ENCODE results near the gene PIGH.

DNA sequence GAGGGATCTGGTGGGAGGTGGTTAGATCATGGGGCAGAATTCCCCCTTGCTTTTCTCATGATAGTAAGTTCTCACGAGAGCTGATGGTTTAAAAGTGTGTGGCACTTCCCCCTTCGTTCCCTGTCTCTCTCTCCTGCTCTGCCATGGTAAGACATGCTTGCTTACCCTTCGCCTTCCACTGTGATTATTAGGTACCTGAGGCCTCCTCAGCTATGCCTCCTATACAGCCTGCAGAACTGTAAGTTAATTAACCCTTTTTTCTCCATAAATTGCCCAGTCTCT lies 115.6 kb upstream of the FUT8 start:
- RRBS, 2 experiments, result no CpG with 5 or more reads among the region's 3 CpGs

GRCh38 chr14:65318461-65319079 lies 94.0 kb upstream of the FUT8 start:
- RRBS, 2 experiments, result no CpG with 5 or more reads among the region's 2 CpGs

- RRBS, 2 experiments, result no CpG with 5 or more reads among the region's 6 CpGs
These were observed 434.4 kb downstream of the FUT8 start for GRCh38 chr14:65846838-65847513.

DNA sequence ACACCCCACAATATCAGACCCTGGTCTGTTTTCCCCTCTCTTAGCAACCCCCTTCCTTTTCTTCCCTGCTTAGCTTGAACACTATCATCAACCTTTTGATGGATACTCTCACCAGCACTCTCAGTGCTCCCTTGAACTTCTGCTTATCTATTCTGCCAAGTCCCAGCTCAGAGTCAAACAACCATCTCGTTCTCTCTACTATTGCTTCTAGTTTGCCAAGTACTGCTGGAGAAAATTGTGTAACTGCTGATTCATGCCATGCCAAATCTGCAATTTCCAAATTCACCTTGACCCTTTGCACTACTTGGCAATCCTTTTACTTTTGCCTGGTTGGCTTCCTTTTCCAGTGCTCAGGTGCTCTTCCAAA lies 2.9 kb upstream of the CCDC196 start:
- RRBS, 2 experiments, result no CpG with 5 or more reads among the region's 1 CpG

GRCh38 chr14:67541414-67542568 lies 8.7 kb downstream of the PLEKHH1 start:
- RRBS, 2 experiments, result 95 to 97% methylated on average over 4 of the region's 24 CpGs

DNA sequence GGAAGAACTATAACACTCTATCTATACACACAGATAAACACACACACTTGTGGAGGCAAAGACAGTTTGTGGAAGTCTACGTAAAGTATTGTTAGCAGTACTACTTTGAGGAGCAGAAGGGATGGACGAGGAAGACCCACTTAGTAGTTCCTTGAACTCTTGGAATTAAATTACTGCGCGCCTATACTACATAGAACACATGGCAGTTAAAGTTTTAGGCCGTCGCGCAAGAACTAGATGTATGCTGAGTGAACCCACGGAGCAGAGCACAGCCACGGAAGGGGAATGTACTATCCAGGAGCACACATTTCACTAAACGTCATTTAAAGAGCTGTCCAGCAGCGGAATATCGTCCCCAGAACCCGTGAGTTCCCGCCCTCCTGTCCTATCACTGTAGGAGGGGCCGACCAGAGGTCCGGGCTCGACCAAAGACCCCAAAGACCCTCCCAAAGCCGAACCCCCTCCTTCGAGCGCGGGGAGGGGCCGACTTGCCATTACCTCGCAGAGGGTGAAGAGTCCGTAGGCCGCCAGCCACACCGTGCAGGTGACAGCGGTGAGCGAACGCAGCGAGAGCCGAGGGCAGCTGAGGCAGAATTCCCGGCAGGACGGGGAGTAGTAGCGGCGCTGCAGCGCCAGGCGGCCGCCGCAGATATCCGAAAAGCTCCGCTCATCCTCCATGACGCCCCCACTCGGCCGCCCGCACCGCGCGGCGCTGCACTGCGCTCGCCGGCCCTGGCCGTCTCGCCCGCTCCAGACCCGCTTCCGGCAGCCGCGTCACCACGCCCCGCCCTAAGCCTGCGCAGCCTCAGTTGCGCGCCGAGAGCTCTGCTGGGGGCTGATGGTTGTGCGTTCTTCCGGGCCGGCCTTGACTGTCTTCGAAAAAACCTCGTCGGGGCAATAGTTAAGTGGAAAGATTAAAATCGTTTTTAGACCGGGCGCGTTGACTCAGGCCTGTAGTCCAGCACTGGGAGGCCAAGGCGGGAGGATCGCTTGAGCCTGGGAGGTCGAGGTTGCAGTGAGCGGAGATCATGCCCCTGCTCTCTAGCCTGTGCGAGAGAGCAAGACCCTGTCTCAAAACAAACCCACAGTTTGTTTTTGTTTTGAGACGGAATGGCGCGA lies at the start of gene PIGH:
Gene PIGH (minus strand): TSS at position 743 of the 1,119 bp plus-strand sequence.
- RRBS, 2 experiments, result 3 to 4% methylated on average over 9 to 13 of the region's 83 CpGs

DNA sequence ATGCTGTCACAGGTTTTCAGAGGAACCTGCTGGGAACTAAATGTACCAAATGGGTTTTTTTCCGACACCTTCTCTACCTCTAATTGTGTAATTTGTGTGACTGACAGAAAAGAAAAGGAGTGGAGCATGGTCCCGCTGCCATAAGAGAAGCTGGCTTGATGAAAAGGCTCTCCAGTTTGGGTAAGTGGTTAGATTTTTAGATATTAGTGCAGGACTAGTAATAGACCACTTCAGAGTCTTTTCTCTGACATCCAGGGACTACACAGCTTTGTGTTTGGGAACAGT lies 1.0 kb downstream of the ARG2 start:
- RRBS, 2 experiments, result no CpG with 5 or more reads among the region's 2 CpGs

DNA sequence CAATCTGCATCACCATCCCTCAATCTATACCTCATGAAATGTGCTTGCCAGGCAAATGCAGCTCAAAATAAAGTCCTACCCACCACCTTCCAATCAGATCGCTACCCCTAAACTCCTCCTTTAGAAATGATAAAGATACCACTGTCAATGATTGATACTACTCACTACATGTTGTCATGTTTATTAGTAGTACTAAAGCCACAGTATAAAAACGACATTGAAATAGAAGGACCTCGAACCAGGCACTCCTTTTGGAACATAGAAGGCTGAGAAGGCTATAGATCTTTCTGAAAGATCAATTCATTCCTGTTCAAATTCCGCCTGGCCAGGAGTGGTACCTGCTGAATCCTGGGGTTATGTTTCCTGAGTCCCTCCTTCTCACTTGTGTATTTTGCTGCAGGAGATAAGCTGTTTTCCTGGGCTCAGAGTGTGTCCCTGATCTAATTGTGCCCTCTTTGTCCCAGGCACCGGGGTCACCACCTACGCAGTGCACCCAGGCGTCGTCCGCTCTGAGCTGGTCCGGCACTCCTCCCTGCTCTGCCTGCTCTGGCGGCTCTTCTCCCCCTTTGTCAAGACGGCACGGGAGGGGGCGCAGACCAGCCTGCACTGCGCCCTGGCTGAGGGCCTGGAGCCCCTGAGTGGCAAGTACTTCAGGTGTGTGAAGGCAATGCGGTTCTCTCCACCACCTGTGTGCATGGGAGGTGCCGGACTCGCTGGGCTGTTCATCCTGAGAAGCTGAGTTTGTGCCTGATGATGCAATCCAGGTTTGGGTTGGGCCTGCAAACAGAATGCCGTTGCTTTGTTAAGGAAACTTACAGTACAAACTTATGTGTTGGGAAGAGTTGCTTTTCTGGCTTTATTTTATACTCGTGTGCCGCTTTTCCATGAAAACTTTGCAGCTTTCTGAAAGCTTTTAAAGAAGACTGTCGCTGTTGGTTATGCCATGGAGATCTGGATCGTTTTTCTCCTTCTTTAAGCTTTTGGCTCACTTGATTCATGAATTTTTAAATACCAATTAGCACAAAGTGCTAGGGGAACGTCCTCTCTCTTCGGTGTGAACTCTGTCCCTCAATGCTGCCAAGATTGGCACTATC lies 27.4 kb downstream of the RDH12 start:
- RRBS, 2 experiments, result 96% methylated on average over 6 of the region's 25 CpGs

DNA sequence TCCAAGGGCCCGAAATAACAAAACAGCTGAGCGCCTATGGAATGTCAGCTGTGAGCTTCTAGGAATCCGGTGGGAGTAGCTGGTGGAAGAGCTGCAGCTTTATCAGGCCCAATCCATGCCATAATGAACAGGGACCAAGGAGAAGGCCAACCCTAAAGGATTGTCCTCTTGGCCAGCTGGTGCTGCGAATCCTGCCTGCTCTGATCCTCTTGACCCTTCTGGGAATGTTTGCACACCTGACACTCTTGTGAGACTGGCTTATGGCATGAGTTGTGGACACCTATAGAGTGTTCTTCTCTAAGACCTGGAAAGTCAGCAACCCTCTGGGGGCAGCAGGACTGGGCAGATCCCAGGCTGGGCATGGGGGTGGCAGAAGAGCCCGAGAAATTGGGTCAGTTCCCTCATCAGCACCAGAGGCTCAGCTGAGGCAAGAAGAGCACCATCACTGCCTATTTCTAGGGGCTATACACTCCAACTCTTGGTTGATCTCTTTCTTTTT lies 32.1 kb downstream of the RDH12 start:
- RRBS, 2 experiments, result no CpG with 5 or more reads among the region's 5 CpGs

DNA sequence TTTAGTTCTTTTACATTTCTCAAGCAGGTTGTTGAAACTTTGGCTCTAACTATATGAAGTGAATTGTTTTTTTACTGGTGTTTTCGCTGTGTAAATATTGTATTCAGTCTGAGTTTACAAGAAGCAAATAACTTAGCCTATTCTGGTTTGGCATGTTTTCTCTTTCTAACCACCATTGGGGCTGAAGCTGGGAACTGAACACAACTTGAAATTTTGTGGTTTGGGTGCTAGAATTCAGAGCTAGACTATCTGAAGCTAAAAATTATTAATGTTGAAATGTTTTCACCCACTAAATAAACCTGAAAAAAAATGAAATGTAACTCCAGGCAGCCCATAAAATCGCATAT lies 37.2 kb downstream of the RAD51B start:
- RRBS, 2 experiments, result no CpG with 5 or more reads among the region's 2 CpGs

DNA sequence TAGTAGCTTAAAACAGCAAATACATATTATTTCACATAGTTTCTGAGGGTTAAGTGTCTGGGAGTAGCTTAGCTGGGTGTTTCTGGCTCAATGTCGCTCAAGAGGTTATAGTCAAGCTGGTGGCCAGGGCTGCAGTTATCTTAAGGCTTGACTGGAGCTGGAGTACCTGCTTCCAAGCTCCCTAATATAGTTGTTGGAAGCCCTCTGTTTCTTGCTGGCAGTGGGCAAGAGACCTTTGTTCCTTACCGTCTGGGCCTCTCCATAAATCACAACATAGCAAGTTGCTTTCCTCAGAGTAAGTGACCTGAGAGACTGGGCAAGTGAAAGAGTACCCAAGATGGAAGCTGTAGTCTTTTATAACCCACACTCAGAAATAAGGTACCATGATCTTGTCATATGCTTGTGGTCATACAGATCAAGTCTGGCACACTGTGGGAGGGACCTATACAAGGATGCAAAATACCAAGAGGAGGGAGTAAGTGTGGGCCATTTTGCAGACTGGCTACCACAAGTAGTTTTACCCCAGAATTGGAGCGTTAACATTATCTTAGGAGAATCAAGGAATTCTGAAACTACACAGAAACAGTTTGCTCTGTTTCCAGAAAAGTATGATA lies 66.8 kb downstream of the RAD51B start:
- RRBS, 2 experiments, result no CpG with 5 or more reads among the region's 3 CpGs

DNA sequence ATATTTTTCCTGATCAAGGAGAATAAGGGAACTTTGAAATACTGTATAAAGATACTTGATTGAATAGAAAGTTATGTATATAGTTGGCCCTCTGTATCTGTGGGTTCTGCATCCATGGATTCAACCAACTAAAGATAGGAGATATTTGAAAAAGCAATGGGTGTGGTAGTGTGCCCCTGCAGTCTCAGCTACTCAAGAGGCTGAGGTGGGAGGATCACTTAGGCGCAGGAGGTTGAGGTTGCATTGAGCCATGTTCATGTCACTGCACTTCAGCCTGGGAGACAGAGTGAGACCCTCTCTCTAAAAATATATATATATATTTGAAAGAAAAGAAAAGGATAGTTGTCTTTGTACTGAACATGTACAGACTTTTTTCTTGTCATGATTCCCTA lies 68.7 kb downstream of the RAD51B start:
- RRBS, 2 experiments, result no CpG with 5 or more reads among the region's 1 CpG

DNA sequence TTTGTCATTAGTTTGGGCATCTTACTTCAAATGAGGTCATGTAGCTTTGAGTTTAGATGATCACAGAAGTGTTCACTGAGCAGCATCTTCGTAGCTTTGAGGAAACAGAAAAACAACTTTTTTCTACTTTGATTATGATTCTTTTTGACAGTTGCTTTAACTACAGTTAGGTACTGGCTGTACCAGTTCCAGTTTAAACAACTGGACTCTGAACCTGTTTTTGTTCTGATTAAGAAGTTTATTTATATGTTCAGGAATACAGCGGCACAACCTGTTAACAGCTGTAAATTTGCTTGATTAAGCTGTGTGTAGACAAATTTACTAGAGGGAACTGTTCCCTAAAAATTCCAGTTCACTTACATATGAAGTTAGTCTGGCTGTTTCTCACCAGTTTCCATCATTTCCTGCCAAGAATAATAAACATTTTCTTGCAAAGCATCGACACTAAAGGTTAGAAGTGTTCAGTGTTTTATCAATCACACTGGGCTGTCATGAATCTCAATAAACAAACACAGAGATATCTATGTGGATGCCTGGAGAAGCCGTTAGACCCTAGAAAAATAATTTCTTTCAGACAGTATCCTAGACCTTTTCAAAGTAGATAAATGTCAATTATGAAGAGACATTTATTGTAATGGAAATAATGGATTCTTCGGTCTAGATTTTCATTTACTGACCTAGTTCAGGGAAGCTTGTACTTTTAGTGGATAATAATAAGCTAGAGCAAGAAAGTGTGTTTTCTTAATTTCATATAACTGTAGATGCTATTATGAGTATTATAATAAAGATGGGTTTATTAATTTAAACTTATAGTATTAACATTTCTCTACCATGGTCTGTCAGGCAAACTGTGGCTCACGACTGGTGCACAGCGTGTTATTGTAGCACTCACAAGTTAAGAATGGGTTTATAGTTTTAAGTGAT lies 192.2 kb downstream of the RAD51B start:
- RRBS, 2 experiments, result no CpG with 5 or more reads among the region's 7 CpGs

GRCh38 chr14:68146739-68147300 lies 327.2 kb downstream of the RAD51B start:
- RRBS, 2 experiments, result no CpG with 5 or more reads among the region's 3 CpGs

GRCh38 chr14:68210722-68211333 lies 391.2 kb downstream of the RAD51B start:
- RRBS, 2 experiments, result no CpG with 5 or more reads among the region's 5 CpGs

DNA sequence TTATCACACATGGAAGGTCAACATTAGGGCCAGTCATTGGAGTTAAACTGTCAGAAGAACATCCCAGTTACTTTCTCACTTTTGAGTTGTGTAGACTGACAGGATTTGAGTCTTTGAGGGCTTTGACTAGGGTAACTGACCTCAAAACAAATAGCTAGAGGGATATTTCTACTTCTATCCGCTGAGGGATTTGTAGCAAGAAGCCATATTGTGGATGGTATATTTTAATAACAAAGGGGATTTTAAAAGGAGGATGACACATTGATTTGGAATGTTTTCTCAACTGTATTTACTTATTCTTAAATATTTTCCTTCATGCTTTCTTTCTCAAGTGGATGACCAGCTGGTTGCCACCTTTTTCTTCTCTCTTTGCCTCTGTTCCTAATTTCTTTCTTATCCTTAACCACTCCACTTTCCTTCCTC lies 411.3 kb downstream of the RAD51B start:
- RRBS, 2 experiments, result no CpG with 5 or more reads among the region's 1 CpG

- RRBS, 2 experiments, result no CpG with 5 or more reads among the region's 7 CpGs
These were observed 460.3 kb downstream of the RAD51B start for GRCh38 chr14:68279714-68280452.

GRCh38 chr14:68284809-68285313 lies 465.3 kb downstream of the RAD51B start:
- RRBS, 2 experiments, result no CpG with 5 or more reads among the region's 6 CpGs

DNA sequence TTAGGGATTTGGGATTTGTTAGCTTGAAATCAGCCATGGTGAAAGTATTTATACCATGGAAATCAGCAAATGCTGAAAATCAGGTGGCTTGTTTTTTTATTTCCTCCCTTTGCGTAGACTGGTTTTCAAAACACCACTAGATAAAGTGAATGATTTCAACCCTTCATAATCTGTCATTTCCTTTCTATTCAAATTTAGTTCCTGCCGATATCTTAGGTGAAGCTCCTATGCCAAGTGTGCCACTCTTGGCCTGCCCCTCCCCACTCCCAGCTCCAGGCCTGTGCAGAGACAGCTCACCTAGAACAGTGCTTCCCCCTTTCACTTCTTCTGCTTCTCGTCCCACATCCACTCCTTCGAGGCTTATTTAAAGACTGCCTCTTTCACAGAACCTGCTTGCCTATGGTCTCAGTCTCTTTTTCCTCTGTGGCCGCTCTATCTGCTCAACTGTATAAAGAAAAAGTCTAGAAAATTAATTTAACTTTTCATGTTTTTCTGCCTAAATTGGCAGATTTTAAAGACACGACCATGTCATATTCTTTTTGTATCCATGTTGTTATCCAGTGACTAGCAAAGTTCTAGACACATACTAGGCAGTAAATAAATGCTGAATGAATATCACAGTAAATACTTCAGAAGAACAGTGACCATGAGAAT lies 473.9 kb downstream of the RAD51B start:
- RRBS, 2 experiments, result no CpG with 5 or more reads among the region's 6 CpGs